ENCODE measurements around a stretch of chr20.

DNA sequence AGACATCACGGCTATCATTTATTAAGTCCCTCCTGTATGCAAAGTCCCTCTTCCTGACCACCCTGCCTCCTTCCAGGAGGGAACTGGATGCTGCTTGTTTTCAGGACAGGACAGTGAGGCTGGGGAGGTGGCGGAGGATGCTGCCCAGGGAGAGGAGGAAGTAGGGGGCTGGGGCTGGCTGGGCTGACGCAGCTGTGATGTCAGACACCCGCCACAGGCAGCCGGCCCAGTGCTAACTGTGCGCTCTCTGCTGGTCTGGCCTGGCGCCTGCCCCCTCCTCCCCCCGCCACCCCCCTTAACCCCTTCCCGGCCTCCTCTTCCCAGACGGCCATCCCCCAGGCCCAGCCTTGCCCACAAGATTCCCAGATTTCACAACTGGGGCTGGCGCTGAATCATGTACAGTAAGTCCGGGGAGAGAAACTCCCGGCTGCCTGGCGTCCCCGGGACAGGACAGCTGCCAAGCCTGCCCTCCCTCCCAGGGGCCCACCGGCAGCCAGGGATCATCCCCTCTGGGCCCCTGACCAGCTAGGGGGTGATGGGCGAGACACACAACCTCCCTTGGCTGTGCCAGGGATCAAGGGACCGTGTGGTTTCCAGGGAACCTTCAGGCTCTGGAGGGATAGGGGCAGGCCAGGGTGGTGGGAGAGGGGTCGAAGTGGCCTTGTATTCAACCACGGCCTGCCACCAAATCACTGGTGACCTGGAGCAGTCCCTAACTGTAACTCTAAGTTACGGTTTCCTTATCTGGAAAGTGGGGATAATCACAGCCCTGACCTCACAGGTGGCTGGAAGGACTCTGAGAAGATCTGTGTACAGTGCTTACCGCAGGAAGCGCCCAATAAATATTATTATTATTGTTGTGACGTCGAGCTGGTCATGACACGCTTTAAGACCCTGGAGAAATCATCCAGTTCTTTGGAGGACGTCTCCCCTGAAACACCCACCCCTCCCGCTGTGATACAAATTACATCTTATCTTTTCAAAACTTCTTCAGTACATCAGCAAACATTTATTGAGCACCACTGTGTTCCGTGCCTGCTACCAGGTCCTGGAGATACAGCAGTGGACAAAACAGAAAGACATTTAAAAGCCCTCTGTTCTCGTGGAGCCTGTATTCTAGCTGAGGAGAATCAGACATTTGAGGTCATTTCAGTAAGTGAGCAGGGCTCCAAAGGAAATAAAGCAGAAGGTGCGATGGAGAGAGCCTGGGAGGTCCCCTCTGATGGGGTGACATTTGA lies 118.3 kb downstream of the CEBPB start:
- PRO-cap: bidirectional peak, plus-strand start at position 401 of the sequence, minus-strand start at position 85 of the sequence
CAGE:
- cytosol, long polyA minus RNA: no peak
- cytosol, long polyA plus RNA: no peak
- long polyA plus RNA: no peak
- nucleus, long polyA minus RNA: start-site peak on the plus strand centred at position 356 of the sequence, 37 bp wide, 10 reads
- nucleus, long polyA plus RNA: no peak

- PRO-cap: no peak
CAGE:
- cytosol, long polyA minus RNA: no peak
- cytosol, long polyA plus RNA: no peak
- long polyA plus RNA: no peak
- nucleus, long polyA minus RNA: no peak
- nucleus, long polyA plus RNA: no peak
Observed at GRCh38 chr20:50331563-50332414, 141.2 kb downstream of the CEBPB start.

- PRO-cap: no peak
CAGE:
- cytosol, long polyA minus RNA: no peak
- cytosol, long polyA plus RNA: no peak
- long polyA plus RNA: no peak
- nucleus, long polyA minus RNA: no peak
- nucleus, long polyA plus RNA: no peak
Observed at GRCh38 chr20:50333868-50334468, 143.3 kb downstream of the CEBPB start.

DNA sequence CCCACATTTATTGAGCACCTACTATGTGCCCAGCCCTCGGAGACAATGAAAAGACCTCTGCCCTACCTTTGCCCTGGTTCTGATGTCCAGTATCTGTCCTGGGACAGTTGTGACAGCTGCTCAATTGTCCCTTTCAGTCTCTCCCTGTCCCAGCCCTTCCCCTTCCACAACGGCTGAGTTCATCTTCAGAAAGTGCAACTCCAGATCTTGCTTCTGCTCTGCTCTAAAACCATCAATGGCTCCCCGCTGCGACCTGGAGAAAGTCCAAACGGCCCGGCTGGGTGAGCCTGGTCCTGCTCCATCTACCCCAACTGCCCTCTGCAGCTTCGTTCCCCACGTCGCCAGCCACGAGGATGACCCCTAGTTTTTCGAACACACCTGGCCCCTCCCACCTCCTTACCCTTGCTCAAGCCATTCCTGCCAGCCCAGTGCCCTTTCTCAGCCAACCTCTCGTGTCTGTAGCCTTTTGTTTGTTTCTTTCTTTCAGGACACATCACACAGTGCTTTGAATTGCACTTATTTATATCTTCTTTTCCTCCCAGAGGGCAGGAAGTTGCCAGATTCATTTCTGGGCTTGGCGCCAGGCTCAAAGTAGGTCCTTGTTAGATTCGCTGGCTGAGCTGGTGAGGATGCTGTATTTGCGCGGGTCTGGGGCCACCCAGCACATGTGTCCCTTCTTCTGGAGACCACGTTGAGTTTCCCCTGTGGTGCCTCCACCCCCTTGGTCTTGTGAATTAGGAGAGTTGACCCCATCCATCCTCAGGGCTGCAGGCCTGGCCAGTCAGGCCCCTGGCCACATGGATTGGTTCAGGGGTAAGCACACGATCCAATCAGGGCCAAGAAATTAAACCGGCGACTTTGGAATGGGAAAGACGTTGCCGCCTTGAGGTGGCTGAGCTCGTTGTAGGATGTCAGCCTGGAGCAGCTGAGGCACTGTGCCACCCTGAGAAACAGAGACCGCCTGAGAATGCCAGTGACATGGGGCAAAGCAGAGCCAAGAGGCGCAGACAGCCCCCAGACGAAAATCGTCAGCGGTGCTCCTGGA lies 155.9 kb downstream of the CEBPB start:
- PRO-cap: no peak
CAGE:
- cytosol, long polyA minus RNA: no peak
- cytosol, long polyA plus RNA: no peak
- long polyA plus RNA: no peak
- nucleus, long polyA minus RNA: no peak
- nucleus, long polyA plus RNA: no peak

DNA sequence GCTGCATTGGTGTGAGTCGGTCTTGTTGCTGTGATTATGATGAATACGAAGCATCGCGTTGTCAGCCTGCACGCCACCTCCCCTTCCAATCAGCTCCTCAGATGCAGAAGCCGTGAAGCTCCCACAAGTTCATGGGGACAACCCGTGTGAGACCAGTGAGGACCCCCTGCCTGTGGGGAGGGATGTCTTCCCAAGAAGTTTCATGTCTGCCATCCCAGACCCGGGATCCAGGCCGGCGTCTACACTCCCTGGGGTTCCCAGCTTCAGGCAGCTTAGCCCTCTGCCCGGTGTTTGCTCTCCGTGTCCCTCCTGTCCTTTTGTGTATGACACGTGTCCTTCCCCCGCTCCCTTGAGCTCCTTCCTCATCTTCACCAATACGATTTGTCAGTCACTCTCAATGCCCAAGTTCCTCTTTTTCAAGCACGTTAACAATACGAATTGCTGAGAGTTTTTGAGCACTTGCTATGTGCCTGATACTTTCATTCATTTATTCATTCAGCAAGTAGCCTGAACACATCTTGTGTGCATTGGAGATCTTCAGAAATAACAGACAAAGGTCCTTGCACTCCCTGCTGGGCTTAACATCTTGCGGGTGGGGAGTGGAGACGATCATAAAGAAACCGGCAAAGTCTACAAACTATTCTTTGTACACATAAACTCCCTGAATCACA lies 115.6 kb upstream of the PTPN1 start:
- PRO-cap: no peak
CAGE:
- cytosol, long polyA minus RNA: no peak
- cytosol, long polyA plus RNA: no peak
- long polyA plus RNA: no peak
- nucleus, long polyA minus RNA: no peak
- nucleus, long polyA plus RNA: no peak

DNA sequence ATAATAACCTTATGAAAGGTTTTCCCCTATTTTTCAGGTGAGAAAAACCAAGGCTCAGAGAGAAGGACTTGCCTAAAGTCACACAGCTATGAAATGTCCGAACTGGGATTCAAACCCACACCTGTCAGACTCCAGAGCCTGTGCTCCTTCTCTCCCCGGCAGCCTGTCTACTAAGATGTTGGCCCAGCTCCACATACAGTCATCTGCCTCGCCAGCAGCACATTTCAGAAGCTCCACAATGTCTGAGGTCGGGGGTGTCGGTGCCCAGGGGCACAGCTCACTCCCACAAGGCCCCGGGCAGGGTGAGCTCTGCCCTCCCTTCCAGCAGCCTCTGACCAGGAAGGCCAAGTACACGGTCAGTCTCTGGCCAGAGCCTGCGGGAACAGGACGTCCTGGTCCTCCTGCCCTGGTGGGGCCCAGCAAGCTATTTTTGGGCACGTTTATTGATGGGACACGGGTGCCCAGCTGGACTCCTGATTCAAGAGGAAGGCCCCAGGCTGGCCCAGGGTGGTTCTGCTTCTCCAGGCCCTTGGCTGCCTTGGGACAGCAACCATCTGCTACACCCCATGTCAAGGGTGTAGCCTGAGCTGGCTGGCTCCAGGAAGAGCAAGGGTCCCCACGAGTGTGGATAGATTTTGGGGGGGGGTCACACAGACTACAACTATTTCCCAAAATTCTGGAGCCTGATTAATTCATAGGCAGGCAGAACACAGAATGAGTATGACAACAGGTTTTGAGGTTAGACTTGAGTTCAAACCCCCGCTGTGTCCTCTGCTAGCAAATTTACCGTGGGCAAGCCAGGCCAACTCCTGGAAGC lies 114.9 kb upstream of the PTPN1 start:
- PRO-cap: no peak
CAGE:
- cytosol, long polyA minus RNA: no peak
- cytosol, long polyA plus RNA: no peak
- long polyA plus RNA: no peak
- nucleus, long polyA minus RNA: no peak
- nucleus, long polyA plus RNA: no peak

GRCh38 chr20:50397969-50399109 lies 111.8 kb upstream of the PTPN1 start:
- PRO-cap: no peak
CAGE:
- cytosol, long polyA minus RNA: no peak
- cytosol, long polyA plus RNA: no peak
- long polyA plus RNA: no peak
- nucleus, long polyA minus RNA: no peak
- nucleus, long polyA plus RNA: no peak

GRCh38 chr20:50400065-50400555 lies 110.1 kb upstream of the PTPN1 start:
- PRO-cap: no peak
CAGE:
- cytosol, long polyA minus RNA: no peak
- cytosol, long polyA plus RNA: no peak
- long polyA plus RNA: no peak
- nucleus, long polyA minus RNA: no peak
- nucleus, long polyA plus RNA: no peak

GRCh38 chr20:50513031-50513382 lies 2.8 kb downstream of the PTPN1 start:
- PRO-cap: no peak
CAGE:
- cytosol, long polyA minus RNA: no peak
- cytosol, long polyA plus RNA: no peak
- long polyA plus RNA: no peak
- nucleus, long polyA minus RNA: no peak
- nucleus, long polyA plus RNA: no peak

- PRO-cap: no peak
CAGE:
- cytosol, long polyA minus RNA: no peak
- cytosol, long polyA plus RNA: no peak
- long polyA plus RNA: no peak
- nucleus, long polyA minus RNA: no peak
- nucleus, long polyA plus RNA: no peak
Observed at GRCh38 chr20:50514599-50515230, 4.5 kb downstream of the PTPN1 start.

- PRO-cap: no peak
CAGE:
- cytosol, long polyA minus RNA: no peak
- cytosol, long polyA plus RNA: no peak
- long polyA plus RNA: no peak
- nucleus, long polyA minus RNA: no peak
- nucleus, long polyA plus RNA: no peak
Observed at GRCh38 chr20:50580908-50581630, 70.9 kb downstream of the PTPN1 start.

GRCh38 chr20:50594369-50595069 lies 84.3 kb downstream of the PTPN1 start:
- PRO-cap: no peak
CAGE:
- cytosol, long polyA minus RNA: no peak
- cytosol, long polyA plus RNA: no peak
- long polyA plus RNA: no peak
- nucleus, long polyA minus RNA: no peak
- nucleus, long polyA plus RNA: no peak

- PRO-cap: no peak
CAGE:
- cytosol, long polyA minus RNA: no peak
- cytosol, long polyA plus RNA: no peak
- long polyA plus RNA: no peak
- nucleus, long polyA minus RNA: no peak
- nucleus, long polyA plus RNA: no peak
Observed at GRCh38 chr20:50601903-50602614, 89.3 kb downstream of the RIPOR3 start.

GRCh38 chr20:50646409-50646872 lies 44.9 kb downstream of the RIPOR3 start:
- PRO-cap: no peak
CAGE:
- cytosol, long polyA minus RNA: no peak
- cytosol, long polyA plus RNA: no peak
- long polyA plus RNA: no peak
- nucleus, long polyA minus RNA: no peak
- nucleus, long polyA plus RNA: no peak

- PRO-cap: no peak
CAGE:
- cytosol, long polyA minus RNA: no peak
- cytosol, long polyA plus RNA: no peak
- long polyA plus RNA: no peak
- nucleus, long polyA minus RNA: no peak
- nucleus, long polyA plus RNA: no peak
Observed at GRCh38 chr20:50660228-50660878, 31.0 kb downstream of the RIPOR3 start.

GRCh38 chr20:50724761-50725443 lies 6.5 kb upstream of the PARD6B start:
- PRO-cap: no peak
CAGE:
- cytosol, long polyA minus RNA: no peak
- cytosol, long polyA plus RNA: no peak
- long polyA plus RNA: no peak
- nucleus, long polyA minus RNA: no peak
- nucleus, long polyA plus RNA: no peak

DNA sequence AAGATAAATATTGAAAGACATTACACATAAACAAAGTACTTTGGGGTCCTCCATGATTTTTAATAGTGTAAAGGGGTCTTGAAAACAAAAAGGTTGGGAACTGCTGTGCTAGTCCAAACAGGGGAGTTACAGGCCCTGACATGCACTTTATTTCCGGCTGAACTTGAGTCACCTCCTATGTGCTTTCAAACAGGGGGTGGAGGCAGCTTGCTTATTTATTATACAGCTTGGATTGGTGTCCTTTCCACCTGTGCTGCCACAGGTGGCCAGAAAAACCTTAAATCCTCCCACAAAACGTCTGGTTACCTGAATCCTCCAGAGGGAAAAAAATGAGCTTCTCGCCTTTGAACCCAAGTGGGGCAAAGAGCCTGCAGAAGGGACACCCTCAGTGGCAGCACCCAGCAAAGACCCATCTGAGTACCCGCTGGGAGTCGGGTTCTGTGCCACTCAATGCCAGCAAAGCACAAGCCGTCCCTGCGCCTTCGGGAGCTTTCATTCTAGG lies 1.7 kb upstream of the PARD6B start:
- PRO-cap: no peak
CAGE:
- cytosol, long polyA minus RNA: no peak
- cytosol, long polyA plus RNA: no peak
- long polyA plus RNA: no peak
- nucleus, long polyA minus RNA: no peak
- nucleus, long polyA plus RNA: no peak

GRCh38 chr20:50732211-50732394 lies 723 bp downstream of the PARD6B start:
- PRO-cap: no peak
CAGE:
- cytosol, long polyA minus RNA: no peak
- cytosol, long polyA plus RNA: no peak
- long polyA plus RNA: no peak
- nucleus, long polyA minus RNA: no peak
- nucleus, long polyA plus RNA: no peak

- PRO-cap: no peak
CAGE:
- cytosol, long polyA minus RNA: no peak
- cytosol, long polyA plus RNA: no peak
- long polyA plus RNA: no peak
- nucleus, long polyA minus RNA: no peak
- nucleus, long polyA plus RNA: no peak
Observed at GRCh38 chr20:50732395-50732841, 1.0 kb downstream of the PARD6B start.

GRCh38 chr20:50756265-50756732 lies 24.9 kb downstream of the PARD6B start:
- PRO-cap: no peak
CAGE:
- cytosol, long polyA minus RNA: no peak
- cytosol, long polyA plus RNA: no peak
- long polyA plus RNA: no peak
- nucleus, long polyA minus RNA: no peak
- nucleus, long polyA plus RNA: no peak